Fibroblast of the aortic adventitia (primary cell): ENCODE data around the gene GLMN.

GRCh38 chr1:91014455-91015493, 7.1 kb downstream of the ZNF644 start:
- CAGE, long polyA plus RNA = no peak

DNA sequence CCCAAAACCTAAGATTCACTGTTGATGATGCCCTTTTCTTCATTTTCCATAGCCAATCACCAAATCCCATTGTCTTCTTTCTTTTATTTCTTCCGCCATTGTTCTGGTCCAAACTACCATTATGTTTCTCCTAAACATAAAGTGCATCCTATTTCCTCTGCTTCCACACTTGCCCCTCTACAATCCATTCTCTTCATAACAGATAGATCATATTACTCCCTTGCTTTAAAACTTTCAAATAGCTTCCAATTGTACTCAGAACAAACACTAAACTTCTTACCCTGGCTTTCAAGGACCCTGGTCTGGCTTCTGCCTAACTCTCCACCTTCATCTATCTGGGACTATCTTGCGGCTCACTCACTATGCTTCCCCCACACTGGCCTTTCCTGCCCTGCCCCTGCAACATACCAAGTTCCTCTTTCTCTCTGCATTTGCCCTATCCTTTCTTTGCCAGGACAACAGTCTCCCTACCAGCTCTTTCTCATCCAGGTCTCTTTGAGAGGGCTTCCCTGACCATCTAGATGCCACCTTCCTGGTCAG, 882 bp upstream of the CDC7 start:
- CAGE, long polyA plus RNA = no peak

- CAGE, long polyA plus RNA = no peak
Measured at GRCh38 chr1:91695548-91695963, 190.4 kb downstream of the TGFBR3 start.

- CAGE, long polyA plus RNA = no peak
Measured at GRCh38 chr1:91736588-91737620, 149.0 kb downstream of the TGFBR3 start.

DNA sequence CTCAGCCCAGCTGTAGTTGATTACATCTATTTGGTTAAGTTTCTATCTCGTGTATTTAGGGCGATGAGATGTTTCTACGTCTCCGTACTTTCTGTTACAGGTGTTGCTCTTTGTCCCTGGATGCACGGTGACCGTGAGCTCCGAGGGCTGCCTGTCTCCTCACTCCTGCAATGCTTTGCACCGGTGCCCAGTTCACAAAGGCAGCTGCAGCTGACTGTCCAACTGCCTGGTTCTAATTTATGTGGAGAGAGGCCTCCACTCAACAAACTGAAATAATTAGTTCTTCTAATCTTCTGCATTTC, 108.3 kb downstream of the TGFBR3 start:
- CAGE, long polyA plus RNA = no peak

DNA sequence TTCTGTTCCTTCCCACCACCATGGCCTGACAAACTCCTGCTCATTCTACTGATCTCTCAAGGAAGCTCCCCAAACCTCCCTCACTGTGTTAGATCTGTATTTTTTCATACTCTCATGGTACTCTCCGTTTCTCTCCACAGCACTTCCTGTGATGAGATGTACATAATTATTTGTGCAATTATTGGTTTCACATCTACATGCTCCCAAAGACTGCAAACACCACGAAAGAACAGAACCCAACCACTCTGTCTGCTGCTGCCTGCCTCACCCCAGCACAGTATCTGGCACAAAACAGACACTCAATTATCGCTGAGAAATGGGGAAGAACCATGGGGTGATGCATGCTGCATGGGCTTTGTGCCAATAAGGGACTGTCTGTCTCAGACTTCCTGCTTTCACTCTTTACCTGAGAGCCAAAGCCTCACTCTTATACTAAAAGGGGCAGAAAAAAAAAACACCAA, 82.2 kb downstream of the TGFBR3 start:
- CAGE, long polyA plus RNA = no peak

DNA sequence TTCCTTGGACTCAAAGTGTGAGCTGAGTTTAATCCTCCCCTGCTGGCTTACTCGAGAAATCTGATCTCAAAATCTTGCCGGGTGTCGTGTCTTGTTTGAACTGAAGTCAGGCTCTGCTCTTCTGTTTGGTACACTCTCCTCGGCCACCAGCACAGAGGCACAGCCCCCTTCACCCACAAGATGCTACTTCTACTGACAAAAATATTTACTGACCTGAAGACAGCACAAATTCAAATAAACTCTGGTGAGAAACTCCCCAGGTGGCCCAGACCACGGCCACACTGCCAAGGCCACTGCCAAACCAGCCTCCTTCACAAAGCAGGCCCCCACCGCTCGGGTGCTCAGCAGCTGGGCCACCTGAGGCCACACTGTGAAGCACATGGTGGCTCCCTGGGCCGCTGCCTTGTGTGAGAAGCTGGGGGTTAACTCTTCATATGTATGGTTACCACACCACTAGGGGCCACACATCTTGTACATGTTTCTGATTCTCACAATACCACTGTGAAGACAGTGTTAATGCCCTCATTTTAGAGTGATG, 80.6 kb downstream of the TGFBR3 start:
- CAGE, long polyA plus RNA = no peak

DNA sequence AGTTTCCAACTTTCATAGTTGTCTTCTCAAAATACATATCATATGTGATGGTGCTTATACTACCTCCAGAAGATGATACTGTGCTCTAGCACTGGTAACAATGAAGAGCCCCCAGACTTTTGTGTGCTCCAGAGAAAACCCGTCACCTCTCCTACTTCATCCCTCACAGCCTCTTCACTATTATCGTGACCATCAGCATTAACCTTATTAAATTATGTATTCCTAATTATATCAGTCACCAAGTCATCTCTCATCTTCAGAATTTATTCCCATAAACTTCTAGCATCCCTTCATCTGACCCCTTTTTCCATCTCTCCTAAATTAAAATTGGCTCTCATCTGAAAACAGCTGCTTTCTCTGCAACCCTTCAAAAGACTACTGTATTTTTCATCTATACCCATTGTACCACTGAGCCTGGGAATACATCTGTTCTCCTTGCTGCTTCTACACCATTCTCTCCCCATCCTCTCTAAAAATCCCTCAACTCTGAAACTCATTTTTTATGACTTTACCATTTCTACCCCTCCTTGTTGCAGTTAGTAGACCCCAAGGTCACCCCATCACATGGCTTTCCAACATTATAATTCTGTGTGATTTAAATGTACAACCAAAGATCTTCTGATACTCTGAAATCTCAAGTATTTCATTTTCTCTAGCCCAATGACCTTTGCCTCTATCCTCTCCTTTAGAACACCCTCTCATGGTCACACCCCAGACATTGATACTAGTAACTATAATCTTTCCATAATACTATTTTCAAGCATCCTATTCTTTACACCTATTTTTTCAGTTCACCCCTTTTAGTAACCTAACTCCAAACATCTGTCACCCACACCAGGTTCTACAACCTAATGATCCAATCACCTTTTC, 20.3 kb downstream of the GLMN start:
- CAGE, long polyA plus RNA = no peak

DNA sequence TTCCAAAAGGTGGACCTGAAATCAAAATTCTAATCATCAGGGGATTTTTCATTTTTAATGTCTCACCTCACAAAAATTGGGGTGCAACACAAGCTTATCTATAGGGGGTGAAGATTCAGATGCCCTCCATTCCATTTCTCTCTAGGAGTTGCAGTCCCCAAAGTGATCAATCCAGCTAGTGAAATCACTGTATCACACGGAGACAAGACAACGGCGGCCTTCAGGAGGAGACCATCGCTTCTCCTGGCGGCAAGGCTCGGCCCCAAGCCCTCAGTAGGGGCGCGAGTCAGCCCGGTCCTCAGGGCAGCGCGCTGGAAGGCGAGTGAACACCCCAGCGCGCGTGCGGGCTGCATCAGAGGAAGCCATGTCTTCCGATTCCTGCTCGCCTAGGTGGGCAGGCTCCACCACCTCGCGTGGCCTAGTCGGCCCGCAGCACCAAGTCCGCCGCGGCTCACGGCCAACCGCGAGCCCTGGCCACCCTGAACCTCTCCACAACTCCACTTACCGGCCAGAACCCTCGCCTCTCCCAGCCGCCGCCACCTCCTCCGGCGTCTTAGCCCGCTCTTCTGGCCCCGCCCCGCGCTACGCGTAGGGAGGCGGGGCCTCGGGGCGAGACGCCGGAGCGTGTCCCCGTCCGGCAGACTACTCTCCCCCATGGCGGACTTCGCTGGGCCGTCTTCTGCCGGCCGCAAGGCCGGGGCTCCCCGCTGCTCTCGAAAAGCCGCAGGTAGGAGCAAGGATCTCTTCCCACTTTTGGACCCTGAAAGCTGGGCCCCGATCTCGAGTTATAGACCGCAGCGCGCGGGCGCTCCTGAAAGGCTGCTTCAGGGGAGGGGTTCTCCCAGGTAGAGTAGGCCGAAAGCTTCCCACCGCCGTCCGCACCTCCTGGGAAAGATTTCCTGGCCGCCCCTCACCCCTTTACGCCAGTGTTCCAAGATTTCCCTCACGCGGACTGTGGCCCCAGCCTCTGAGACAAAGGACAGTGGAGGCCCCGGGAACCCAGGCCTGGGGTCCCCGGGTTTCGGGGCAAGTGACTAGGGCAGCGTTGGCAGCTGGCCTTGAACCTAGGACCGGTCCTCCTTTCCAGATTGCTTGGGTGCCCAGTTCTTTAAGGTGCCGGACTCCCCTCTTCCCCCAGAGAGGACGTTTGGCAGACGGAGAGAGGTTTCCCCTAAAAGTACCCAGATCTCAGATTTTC, at the start of gene GLMN:
TSS of gene GLMN (minus strand) at position 568 of the 1,198 bp plus-strand sequence.
- CAGE, long polyA plus RNA = no peak

DNA sequence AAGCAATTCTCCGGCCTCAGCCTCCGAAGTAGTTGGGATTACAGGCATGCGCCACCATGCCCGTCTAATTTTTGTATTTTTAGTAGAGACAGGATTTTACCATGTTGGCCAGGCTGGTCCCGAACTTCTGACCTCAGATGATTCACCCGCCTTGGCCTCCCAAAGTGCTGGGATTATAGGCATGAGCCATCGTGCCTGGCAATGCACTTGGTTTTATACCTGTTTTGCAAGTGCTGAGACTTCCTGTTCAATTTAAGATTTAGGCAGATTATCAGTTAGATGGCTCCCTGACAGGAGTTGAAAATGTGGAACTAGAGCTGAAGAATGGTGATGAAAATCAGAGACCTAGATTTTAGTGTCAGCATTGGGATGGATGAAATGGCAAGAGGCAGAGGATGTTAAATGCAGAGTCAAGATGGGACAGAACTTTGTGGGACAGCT, 60.6 kb downstream of the RPAP2 start:
- CAGE, long polyA plus RNA = no peak

DNA sequence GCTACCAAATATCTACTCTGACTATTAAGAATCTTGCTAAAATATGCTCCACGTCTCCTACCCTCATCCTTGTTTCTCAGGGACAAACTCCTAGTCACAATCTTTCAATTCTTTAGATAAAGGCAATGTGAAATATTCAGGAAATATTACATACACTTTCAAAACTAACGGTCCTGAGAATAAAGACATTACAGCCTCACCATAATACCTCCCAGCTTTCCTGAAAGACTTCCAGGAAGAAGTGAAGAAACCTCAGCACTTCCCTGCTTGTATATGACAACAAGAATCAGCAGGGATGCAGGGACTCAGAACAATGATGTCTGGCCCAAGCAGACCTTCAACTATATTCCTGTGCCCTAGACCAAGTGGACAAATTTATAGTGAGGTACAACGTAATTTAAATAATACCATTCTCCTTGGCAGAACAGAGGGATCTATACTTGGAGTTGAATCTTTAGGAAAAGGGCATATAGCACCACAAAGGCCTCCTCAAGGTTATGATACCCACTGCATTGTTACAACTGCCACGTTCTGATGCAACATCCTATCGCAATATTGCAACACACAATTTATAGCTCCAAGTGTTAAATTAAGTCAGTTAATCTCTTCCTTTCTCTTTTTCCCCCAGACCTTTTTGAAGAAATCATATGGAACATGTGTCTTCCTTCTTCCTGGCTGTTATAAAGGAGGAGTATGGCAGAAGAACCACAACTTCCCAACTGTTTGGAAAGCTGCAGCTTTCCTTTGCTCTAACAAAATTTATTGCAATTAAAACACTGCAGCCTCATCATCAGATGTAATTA, 29.0 kb upstream of the GFI1 start:
- CAGE, long polyA plus RNA = no peak

- CAGE, long polyA plus RNA = no peak
Measured at GRCh38 chr1:92537978-92538326, 51.2 kb upstream of the GFI1 start.

- CAGE, long polyA plus RNA = no peak
Measured at GRCh38 chr1:92834424-92834955, 2.6 kb downstream of the RPL5 start.

DNA sequence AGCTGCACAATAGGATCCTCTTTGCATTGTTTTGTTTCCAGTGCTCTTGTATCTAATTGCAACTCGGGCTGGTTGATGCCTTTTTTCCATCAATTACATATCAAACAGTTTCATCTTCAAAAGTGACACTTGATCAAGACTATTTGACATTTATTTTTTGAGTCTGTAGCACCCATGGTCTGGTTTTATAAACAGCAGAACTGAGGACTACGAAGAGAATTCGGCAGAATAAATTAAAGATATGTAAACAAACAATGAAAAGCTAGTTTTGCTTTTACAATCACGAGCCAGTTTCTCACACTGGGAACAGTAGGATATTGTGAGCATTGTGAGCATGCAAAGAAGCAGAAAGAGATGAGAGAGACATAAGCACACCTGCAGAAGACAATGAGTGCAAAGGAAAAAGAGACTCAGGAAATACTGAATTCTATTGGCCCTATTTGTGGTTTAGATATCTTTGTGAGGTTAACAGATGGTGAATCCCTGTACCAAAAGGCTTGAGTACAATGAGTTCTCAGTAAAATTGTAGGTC, 45.3 kb downstream of the RPL5 start:
- CAGE, long polyA plus RNA = no peak

GRCh38 chr1:92963180-92963710, 2.0 kb upstream of the DIPK1A start:
- CAGE, long polyA plus RNA = no peak

- CAGE, long polyA plus RNA = no peak
Measured at GRCh38 chr1:93152227-93153408, 27.6 kb downstream of the TMED5 start.

GRCh38 chr1:93597620-93598437, 83.8 kb downstream of the BCAR3 start:
- CAGE, long polyA plus RNA = no peak

DNA sequence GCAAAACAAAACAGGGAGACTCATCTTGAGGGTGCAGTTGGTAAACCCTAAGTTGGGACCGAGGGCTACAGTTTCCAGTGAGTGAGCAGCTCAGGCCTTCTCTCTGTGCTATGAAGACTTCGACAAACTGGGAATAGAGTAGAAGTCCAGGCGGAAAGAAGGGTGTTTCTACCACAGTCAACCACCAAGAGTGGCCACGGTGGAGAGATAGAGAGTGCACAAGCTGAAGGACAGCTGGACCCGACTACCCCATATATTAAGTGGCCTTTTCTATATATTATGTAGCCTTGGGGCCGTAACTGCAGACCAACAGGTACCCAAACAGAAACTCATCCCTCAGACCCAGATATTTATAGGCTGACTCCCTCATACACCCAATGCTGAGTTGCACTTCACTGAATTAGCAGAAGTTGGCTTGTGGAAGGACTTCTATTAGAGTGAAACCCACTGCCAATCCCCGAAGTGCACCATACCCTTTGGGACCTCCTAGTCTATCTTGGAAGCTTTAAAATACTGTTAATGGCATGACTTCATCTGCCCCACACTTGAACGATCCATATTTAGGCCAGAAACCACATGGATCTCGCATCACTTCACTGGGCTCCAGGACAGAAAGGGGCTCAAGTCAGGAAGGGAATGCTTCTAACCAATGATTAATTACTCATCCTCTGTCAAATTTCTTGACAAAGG, 69.3 kb downstream of the BCAR3 start:
- CAGE, long polyA plus RNA = no peak

DNA sequence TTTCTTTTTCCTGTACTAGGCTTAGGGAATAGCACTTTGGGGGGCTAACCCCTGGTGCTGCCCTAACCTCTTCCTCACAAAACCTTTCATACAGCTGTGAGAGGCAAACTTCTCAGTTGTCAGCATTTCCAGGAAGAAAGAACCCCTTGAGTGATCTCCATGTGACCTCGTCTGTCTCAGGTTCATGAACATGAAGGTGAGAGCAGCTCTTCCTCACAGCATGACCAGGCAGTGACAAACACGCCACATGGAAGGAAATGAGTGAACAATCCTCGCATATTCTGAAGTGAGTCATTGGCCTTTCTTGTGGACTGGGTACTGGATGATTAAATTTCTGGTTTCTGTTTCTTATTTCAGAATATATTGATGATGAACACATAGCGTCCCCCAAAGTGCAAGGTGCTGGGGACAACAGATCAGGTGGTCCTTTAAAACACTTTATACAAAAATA, 11.6 kb upstream of the BCAR3 start:
- CAGE, long polyA plus RNA = no peak

DNA sequence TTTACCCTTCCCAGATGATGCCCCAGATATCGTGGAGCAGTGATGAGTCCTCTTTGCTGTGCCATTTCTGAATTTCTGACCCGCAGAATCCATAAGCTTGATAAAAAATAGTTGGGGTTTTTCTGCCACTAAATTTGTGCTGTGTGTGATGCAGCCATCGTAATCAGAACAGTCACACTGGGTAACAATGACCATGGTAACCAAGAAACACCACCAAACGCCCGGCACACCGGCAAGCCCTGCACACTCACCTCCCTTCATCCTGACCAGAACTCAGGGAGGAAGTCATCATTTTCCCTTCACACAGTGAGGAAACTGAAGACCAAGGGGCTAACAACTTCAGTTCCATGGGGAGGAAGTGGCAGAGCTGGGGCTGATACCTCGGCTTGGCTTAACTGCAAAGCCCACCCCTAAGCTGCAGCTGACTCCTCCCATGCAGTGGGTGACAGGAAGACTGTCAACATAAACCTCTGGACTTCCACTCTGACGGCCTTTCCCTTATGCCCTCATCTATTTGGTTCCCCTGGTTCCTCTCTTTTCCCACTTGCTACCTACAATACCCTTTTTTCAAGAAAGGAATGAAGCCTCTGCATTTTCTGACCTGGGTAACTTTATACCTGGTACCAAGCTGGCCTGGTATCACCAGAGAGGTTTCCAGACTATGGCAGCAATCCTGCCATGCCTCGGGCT, 69.4 kb upstream of the BCAR3 start:
- CAGE, long polyA plus RNA = no peak